Rectum (tissue), 1 donor: Measurements from ENCODE around the genes REG3G and REG1B.

- PRO-cap, result no peak
These were observed 6.3 kb upstream of the DGUOK start for GRCh38 chr2:73920517-73920716.

- PRO-cap, result no peak
These were observed 41.3 kb downstream of the TET3 start for GRCh38 chr2:74025818-74026696.

DNA sequence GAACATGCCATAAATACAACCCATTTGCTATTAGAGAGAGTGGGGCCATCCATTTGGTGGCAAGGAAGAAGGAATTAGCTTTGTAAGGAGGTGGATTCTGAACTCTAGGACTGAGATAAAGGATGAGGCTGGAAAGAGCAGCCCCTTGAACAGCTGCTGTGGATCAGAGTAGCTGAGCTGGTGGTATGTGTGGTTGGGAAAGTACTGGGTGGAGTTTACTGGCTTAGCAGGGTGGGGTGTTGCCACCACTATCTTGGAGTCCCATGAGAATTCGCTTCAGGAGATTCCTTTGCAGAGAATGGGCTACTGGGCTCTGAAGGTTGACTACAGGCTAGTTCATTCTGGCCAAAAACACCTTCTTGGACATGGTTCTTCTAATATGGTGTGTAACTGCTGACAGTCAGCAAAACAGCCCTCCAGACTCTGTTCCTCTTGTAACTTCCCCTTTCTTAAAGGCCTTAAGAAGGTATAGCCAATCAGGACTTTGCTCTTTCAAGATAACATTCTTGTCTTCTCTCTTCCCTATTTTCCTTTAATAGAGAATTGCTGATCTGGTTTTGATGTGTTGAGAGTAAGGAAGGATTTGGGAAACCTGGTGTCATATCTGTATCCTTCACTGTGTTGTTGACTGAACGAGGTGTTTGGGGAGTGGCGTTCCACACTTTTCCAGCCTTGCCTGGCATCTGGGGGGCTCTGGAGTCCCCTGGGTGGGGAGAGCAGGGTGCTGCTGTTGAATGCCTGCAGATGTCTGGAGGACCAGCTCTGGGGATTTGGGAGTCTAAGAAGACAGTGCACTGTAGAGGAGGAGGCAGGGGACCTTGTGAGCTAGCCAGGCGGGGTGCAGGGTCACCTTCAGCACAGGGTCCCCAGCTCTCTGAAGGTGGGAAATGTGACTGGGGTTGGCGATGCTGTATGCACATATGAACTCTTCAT, 52.9 kb downstream of the TET3 start:
- PRO-cap, result no peak

- PRO-cap, result unidirectional peak, minus-strand start at chr2:74278228
These were observed 65.1 kb downstream of the SLC4A5 start for GRCh38 chr2:74278068-74278614.

DNA sequence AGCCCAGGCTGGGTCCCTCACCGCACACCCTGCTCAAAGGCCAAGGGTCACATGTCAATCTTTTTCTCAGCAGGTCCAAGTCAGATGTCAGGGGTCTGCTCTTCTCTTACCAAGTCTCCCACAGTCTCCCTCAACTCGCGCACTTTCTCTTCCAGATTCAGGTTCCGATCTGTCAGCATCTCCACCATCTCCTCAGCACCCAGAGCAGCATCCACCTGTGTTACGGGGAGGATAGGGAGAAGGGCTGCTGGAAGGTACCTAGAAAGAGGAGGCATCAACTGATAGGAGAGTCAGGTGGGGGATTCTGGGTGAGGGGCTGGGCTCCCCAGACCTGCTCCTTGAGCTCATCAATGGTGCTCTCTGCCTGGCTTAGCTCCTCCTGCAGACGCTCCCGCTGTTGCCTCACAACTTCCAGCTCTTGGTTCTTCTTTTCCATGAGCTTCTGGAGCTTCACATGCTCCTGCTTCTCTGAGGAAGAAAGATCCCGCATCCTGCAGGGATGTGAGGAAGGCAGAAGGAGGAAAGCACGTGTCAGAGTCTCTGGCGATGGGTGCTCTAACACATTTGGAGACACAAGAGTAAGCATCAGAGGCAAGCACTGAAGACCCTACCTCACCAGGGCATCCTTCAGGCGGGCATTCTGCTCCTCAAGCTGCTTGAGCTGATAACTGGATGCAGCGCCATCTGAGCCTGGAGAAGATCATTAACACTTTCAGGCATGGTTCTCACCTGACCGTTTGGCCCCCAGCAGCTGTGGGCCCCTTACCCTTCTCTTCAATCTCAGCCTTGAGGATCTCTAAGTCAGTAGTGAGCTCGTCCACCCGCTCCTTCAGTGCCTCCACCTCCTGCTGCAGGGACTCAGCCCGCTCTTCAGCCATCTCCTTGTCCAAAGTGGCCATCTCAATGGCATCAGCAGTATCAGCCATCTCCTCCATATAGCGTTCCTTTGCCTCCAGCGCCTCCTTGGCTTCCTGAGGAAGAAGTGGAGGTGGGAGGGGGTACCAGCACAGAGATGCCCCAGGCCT, 9.9 kb downstream of the DCTN1 start:
- PRO-cap, result no peak

GRCh38 chr2:74371359-74372249, 8.5 kb downstream of the DCTN1 start:
- PRO-cap, result no peak

DNA sequence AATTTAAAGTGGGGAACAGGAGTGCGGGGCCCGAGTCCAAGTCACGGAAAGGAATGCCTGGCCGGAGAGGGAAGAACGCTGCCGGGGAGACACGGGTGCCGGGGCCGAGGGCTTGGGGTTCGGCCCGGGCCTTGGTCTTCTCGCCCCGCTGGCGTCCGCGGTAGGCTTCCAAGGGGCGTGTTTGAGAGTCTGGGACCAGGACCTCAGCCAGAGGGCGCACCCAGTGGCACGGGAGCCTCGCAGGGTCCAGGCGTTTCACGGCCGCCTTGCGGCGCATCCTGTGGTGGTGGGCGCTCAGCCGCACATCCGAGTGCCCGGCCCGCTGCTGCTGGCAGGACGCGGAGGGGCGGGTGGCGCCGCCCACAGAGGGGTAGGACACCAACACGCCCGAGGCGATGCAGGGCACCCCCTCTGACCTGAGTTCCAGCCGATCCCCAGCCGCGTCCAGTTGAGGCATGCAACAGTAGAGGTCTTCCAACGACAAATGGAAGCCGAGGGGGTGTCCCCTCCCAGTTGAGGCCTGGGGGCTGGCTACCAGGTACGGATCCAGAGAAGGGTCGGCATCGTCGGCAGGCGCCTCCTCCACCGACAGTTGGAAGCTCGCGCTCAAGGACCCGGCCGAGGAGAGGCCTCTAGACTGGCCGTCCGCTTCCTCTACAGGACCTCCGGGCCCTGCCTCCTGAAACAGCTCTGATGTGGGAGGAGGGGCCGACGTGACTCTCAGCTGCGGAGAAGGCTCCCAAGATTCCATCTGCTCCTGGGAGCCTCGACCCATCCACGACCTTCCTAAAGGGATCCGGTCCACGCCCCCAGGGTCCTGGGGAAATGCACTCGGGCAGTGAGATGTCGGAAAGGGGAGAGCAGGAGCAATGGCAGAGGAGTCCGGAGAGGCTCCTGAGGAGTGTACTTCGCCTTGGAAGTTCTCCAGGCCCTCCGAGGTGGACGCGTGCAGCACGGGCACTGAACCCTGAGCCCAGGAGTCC, 6.3 kb downstream of the C2orf81 start:
- PRO-cap, result bidirectional peak, plus-strand start at position 223 of the sequence, minus-strand start at position 157 of the sequence; unidirectional peak, minus-strand start at position 656 of the sequence

DNA sequence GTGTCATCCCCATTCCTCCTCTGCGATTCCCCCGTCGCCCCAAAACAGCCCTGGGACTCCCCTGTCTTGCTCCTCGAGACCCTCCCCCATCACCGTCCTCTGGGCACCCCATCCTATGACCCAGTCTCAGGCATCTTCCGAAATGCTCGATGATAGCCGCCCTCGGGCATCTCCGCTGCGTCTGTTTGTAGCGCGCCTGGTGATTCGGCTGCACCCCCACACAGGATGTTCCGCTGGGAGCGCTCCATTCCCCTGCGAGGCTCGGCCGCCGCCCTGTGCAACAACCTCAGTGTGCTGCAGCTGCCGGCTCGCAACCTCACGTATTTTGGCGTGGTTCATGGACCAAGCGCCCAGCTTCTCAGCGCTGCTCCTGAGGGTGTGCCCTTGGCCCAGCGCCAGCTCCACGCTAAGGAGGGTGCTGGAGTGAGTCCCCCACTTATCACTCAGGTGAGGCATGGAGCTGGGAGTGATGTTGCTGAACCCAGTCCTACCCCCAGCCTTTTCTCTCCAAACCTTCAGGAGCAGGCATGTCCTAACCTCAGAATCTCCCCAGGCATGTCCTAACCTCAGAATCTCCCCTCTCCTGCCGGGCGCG, 496 bp downstream of the WDR54 start:
- PRO-cap, result bidirectional peak, plus-strand start at position 289 of the sequence, minus-strand start at position 227 of the sequence

GRCh38 chr2:74456947-74457843, 1.0 kb upstream of the WBP1 start:
- PRO-cap, result bidirectional peak, plus-strand start at chr2:74457435, minus-strand start at chr2:74457519; bidirectional peak, plus-strand start at chr2:74457678, minus-strand start at chr2:74457657

DNA sequence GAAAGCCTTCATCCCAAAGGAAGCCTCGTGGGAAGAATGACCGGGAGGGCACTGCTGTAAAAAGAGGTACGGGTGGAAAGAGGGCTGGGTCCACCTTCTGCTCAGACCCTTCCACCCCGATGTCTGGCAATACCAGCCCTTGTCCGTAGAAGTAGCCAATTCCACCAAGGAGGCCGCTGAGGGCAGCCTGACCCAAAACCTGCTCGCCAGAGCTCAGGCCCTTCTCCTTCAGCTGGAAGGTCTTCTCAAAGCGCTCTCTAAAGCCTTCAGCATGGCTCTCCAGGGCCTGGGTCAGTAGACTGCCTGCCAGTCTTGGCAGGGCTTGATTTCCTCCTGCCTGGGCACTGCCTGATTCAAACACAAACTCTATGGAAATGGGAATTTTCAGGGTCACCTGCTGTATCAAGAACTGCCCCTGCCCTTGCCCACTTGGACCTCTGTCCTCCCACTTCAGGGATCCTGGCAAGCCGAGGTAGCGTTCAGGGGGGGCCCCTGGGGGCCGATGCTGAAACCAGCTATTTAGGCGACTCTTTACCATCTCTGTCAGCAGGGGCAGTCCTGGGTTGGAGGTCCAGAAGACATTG, 2.7 kb downstream of the MOGS start:
- PRO-cap, result no peak

GRCh38 chr2:74501246-74502024, 2.0 kb upstream of the LBX2 start:
- PRO-cap, result no peak

- PRO-cap, result no peak
These were observed 23.0 kb downstream of the DOK1 start for GRCh38 chr2:74577276-74578121.

DNA sequence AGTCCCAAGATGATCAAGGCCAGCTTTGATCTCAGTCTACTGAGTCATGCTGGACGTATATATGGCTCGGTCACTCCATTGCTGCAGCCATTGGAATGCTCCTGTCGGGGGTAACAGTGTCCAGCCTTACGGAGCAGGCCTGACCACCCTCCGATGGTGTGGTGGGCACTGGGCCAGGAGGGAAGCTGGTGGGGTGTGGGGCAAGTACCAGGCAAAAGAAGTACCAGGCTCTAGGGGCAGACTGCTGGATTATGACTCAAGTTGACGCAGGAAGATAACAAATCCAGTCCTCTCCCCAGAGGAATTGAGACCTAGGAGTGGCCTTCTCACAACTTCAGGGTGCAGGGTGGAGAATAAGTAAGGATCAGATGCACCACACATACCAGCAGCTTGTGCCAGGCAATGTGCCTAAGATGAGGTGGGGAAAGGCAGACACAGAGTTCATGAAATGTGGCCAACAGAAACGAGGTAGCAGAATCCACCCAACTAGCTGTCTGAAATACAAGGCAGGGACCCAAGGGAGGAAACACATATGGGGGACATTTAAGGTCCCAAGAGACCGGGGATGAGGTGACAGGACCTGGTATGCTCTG, 37.9 kb downstream of the SEMA4F start:
- PRO-cap, result unidirectional peak, plus-strand start at position 298 of the sequence

GRCh38 chr2:74740677-74741482, 86.8 kb downstream of the SEMA4F start:
- PRO-cap, result unidirectional peak, plus-strand start at chr2:74740895

DNA sequence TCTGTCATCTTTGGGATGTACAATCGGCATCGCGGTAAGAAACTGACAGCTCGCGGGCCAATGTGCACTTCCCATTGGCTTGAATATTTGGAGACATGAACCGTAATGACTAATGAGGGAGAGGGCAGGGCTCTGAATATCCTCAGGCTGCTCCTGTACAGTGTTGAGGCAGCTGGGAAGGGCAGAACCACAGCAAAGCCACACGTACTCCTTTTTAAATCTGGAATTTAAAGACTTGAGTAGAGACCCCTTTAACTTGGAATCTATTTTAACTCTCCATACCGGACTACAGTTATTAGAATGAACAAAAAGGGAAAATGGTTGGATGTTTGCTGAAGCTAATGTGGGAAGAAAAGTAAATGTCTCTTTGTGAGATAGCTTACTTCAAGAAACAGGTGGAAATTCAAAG, 90.2 kb downstream of the TACR1 start:
- PRO-cap, result no peak

GRCh38 chr2:75428761-75429030, 132.0 kb downstream of the EVA1A start:
- PRO-cap, result no peak

DNA sequence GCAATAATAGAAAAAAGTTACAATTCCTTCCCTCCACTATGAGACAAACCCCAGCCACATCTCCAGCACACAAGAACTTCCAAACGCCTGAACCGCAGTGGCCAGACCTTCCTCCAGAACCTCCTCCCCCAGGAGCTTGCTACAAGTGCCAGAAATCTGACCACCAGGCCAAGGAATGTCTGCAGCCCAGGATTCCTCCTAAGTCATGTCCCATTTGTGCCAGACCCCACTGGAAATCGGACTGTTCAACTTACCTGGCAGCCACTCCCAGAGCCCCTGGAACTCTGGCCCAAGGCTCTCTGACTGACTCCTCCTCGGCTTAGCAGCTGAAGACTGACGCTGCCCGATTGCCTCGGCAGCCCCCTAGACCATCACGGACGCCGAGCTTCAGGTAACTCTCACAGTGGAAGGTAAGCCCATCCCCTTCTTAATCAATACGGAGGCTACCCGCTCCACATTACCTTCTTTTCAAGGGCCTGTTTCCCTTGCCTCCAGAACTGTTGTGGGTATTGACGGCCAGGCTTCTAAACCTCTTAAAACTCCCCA, 431.6 kb downstream of the LRRTM4 start:
- PRO-cap, result no peak

DNA sequence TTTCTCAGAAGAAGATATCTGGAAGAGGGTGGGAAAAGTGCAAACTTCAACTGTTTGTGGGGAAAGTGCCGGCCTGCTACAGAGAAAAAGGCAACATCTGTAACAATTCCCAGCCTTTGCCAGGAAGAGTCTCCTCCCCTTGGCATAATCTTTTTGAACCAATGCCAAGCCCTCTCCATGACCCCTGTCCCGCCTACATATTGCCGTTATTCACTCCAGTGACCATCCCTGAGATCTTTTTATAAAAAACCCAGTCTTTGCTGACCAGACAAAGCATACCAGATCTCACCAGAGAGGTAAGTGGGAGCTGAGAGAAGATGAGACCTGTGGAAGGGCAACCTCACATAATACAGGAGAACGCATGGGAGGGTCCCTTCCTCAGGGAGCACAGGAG, at the start of gene REG3G:
Gene REG3G, plus strand, starts transcription at position 225 of the 394 bp plus-strand sequence.
- PRO-cap, result no peak

GRCh38 chr2:79087821-79088330, at the start of gene REG1B:
REG1B (minus strand) TSS chr2:79087993.
- PRO-cap, result no peak

GRCh38 chr2:79393570-79394348, 119.1 kb upstream of the CTNNA2 start:
- PRO-cap, result no peak